ENCODE measurements around a stretch of chr14.

DNA sequence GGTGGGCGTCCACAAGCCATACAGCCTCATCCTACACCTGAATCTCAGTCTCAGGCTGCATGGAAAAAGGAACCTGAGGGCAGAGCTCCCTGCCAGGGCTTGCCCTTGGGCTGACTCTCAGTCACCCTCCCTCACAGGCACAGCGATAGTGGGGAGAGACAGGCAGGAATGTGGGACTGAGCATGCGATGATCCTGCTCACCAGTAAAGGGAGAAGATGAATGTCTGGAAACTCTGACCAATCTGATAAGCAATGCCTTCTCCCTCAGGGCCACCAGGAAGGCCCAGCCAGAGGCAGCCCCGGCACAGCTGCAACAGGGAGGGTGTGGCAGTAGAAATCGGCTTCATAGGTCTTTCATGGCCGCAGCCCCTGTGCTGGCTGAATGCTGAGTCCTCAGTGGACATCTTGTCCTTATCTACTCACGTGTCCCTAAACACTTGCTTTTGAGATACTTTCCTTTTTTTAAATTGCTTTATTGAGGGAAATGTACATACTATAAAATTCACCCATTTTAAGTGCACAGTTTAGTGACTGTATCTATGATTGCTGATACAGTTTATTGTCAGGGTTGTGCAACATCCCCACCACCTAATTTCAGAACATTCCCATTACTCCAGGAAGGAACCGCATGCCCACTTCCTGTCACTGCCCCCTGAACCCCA lies 155.0 kb upstream of the SIPA1L1 start:
- PRO-cap: no peak
- RAMPAGE, long total RNA, 2 experiments: no peak in any of the 2 experiments

GRCh38 chr14:71321632-71322593 lies 1.6 kb downstream of the SIPA1L1 start:
- PRO-cap: unidirectional peak, minus-strand start at chr14:71321778; unidirectional peak, minus-strand start at chr14:71321838
- RAMPAGE, long total RNA, 2 experiments: no peak in any of the 2 experiments

GRCh38 chr14:71340026-71340572 lies 19.8 kb downstream of the SIPA1L1 start:
- PRO-cap: no peak
- RAMPAGE, long total RNA, 2 experiments: no peak in any of the 2 experiments

DNA sequence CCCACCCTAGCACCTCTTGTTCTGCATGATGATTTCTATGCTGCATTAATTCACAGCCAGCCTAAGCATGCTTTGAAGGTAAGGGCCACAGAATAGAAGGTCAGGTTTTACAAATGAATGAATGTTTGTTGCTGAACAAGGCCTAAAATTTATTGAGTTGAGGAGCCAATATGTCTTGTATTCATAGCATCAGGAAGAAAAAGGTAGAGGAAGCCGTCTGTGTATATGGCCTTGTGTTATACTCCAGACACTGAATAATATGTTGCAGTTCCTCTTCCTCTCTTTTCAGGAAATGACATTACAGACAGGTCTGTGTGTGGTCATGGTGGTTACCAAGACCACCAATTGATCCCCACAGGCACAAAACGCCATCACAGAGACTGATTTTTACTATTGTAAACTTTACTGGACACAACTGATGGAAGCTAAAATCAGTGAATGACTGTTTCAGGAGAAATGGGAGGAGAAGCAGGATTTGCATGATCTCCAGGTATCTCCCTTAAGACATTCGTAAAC lies 277.6 kb downstream of the SIPA1L1 start:
- PRO-cap: no peak
- RAMPAGE, long total RNA, 2 experiments: no peak in any of the 2 experiments

GRCh38 chr14:72000823-72001403 lies 68.7 kb downstream of the RGS6 start:
- PRO-cap: no peak
- RAMPAGE, long total RNA, 2 experiments: no peak in any of the 2 experiments

GRCh38 chr14:72091190-72091613 lies 159.0 kb downstream of the RGS6 start:
- PRO-cap: no peak
- RAMPAGE, long total RNA, 2 experiments: no peak in any of the 2 experiments

- PRO-cap: no peak
- RAMPAGE, long total RNA, 2 experiments: no peak in any of the 2 experiments
Observed at GRCh38 chr14:72443829-72444536, 449.9 kb downstream of the DPF3 start.

DNA sequence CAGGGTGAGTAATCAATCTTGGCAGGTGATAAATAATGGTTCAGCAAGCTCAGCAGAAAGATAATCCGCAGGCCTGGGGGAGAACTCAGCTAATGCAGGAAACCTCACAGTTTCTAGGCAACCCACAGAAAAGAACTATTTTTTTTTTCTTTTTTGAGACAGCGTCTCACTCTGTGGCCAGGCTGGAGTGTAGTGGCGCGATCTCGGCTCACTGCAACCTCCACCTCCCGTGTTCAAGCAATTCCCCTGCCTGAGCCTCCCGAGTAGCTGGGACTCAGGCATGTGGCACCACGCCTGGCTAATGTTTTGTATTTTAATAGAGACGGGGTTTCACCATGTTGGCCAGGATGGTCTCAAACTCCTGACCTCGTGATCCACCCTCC lies 442.3 kb downstream of the DPF3 start:
- PRO-cap: no peak
- RAMPAGE, long total RNA, 2 experiments: no peak in any of the 2 experiments

- PRO-cap: no peak
- RAMPAGE, long total RNA, 2 experiments: no peak in any of the 2 experiments
Observed at GRCh38 chr14:72519050-72519819, 374.7 kb downstream of the DPF3 start.

DNA sequence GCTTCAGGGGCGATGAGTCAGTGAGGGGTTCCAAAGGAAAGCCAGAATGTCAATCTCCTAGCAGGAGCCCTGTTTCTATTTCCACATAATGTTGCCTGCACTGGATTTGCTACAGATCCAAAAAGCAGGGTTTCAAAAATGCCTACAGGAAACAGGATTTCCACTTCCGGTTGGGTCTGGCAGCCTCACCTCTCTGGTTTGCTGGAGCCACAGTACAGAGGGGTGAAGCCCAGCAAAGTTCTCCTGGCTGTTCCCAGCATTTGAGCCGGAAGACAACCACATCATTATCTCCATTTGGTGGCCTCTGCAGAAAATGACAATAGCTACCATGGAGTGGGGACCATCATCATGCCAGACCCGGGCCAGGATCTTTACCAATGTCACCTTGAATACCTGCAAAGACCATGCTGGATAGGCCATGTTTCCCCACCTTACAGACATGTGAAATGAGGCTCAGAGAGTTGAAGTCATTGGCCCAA lies 278.1 kb downstream of the DPF3 start:
- PRO-cap: no peak
- RAMPAGE, long total RNA, 2 experiments: no peak in any of the 2 experiments

- PRO-cap: unidirectional peak, plus-strand start at chr14:72959989
- RAMPAGE, long total RNA, 2 experiments: no peak in any of the 2 experiments
Observed at GRCh38 chr14:72959930-72960129, 33.6 kb downstream of the DCAF4 start.

GRCh38 chr14:73235375-73235912 lies 1.9 kb upstream of the PAPLN start:
- PRO-cap: no peak
- RAMPAGE, long total RNA, 2 experiments: no peak in any of the 2 experiments

- PRO-cap: unidirectional peak, plus-strand start at chr14:73237949; unidirectional peak, minus-strand start at chr14:73238018
- RAMPAGE, long total RNA, 2 experiments: no peak in any of the 2 experiments
Observed at GRCh38 chr14:73237655-73238971, 807 bp downstream of the PAPLN start.

GRCh38 chr14:73721318-73721778 lies 7.2 kb upstream of the PNMA1 start:
- PRO-cap: no peak
- RAMPAGE, long total RNA, 2 experiments: no peak in any of the 2 experiments

DNA sequence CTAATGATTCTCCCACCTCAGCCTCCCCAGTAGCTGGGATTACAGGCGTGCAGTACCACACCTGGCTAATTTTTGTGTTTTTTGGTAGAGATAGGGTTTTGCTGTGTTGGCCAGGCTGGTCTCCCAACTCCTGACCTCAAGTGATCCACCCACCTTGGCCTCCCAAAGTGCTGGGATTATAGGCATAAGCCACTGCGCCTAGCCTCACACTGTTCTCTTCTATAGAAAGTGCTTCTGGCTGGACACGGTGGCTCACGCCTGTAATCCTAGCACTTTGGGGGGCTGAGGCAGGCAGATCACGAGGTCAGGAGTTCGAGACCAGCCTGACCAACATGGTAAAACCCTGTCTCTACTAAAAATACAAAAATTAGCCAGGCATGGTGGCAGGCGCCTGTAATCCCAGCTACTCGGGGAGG lies 22.2 kb downstream of the MIDEAS start:
- PRO-cap: no peak
- RAMPAGE, long total RNA, 2 experiments: no peak in any of the 2 experiments

GRCh38 chr14:73802337-73803359 lies 42.5 kb upstream of the MIDEAS start:
- PRO-cap: no peak
- RAMPAGE, long total RNA, 2 experiments: no peak in any of the 2 experiments

GRCh38 chr14:74019687-74020181 lies 585 bp downstream of the BBOF1 start:
- PRO-cap: no peak
- RAMPAGE, long total RNA, 2 experiments: no peak in any of the 2 experiments

- PRO-cap: no peak
- RAMPAGE, long total RNA, 2 experiments: no peak in any of the 2 experiments
Observed at GRCh38 chr14:74089081-74089457, 4.3 kb downstream of the LIN52 start.

DNA sequence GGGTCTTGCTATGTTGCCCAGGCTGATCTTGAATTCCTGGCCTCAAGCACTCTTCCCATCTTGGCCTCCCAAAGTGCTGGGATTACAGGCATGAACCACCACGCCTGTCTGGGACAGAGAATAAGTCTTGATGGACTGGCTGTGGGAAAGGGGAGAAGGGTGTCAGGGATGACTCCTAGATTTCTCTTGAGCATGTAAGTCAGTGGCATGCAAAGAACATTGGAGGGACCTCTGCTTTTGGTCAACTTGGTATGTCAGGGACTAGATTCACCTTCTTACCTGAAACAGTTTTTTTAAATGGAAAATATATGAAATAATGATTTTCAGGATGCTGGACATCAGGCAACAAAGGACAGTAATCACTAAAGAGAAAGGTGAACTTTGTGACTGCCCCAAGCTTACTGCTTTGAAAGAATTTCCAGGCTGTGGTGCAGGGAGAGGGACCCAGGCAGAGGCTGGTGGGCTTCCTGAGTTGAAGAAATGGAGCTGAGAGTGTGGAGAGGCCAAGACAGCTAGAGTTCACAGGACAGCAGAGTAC lies 43.1 kb downstream of the LIN52 start:
- PRO-cap: no peak
- RAMPAGE, long total RNA, 2 experiments: no peak in any of the 2 experiments

DNA sequence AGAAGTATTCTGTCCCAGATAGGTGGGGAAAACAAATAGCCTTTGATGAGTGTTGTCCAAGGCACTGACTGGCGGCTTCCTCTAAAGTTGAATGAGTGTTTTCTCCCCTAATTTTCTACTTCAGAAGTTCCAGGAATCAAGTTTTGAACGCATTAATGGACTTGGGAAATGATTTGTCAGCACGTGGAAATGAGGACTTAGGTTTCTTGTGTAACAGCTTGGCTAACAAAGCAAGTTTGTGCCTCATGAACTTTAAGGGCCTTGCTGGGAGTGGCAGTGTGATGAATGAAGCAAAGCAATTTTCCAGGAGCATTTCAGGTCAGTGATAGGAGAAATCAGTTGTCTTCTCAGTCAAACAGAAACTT lies 57.0 kb downstream of the LIN52 start:
- PRO-cap: no peak
- RAMPAGE, long total RNA, 2 experiments: no peak in any of the 2 experiments

Data from body of pancreas (tissue), 2 donors.